Karpas-422 (cell line): ENCODE measurements around the gene PAQR8.

- PRO-cap: no peak
- RAMPAGE, long total RNA: no peak
These were observed at the start of gene PAQR8 for GRCh38 chr6:52361934-52362305. PAQR8 (plus strand) TSS chr6:52362151.

GRCh38 chr6:52397812-52398370 lies 22.3 kb upstream of the EFHC1 start:
- PRO-cap: no peak
- RAMPAGE, long total RNA: no peak

GRCh38 chr6:52496673-52496979 lies 76.5 kb downstream of the EFHC1 start:
- PRO-cap: no peak
- RAMPAGE, long total RNA: no peak

GRCh38 chr6:52522784-52523009 lies 54.2 kb downstream of the TRAM2 start:
- PRO-cap: no peak
- RAMPAGE, long total RNA: no peak

- PRO-cap: bidirectional peak, plus-strand start at chr6:52552453, minus-strand start at chr6:52552318
- RAMPAGE, long total RNA: no peak
These were observed 24.7 kb downstream of the TRAM2 start for GRCh38 chr6:52551901-52552774.

- PRO-cap: no peak
- RAMPAGE, long total RNA: no peak
These were observed 39.3 kb downstream of the GSTA2 start for GRCh38 chr6:52723901-52724520.

GRCh38 chr6:53058376-53059127 lies 3.1 kb downstream of the CILK1 start:
- PRO-cap: no peak
- RAMPAGE, long total RNA: no peak

GRCh38 chr6:53242069-53242320 lies 93.4 kb upstream of the GCM1 start:
- PRO-cap: no peak
- RAMPAGE, long total RNA: no peak

DNA sequence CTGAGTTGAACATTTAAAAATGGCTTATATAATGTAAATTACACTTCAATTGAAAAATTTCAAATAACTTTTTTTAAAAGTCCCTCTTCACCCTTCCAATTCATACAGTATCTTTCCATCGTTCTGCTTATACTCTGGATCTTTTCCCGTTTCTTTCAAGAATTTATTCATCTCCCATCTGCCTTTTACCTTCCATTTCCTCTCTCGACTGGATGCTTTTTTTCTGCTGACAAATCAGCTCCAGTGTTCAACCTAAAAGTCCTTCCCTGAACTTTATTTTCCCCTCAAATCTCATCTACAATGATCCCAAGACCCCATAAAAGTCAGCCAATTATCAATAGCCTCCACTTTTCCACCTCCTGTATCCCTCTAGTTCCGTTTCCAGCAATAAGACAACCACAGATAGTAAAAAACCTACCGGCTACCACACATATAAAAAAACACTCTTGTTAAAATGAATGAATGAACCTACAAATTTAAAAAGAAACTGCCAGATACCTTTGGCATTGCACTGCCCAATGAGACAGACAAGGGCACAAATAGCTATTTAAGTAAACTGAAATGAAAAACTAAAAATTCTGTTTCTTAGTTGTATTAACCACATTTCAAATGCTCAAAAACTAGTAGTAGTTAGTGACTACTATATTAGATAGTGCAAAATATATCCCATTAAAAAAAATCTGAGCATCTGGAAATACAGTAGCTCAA lies 20.9 kb downstream of the ELOVL5 start:
- PRO-cap: no peak
- RAMPAGE, long total RNA: no peak

GRCh38 chr6:53483765-53484491 lies 61.0 kb downstream of the GCLC start:
- PRO-cap: no peak
- RAMPAGE, long total RNA: no peak

- PRO-cap: no peak
- RAMPAGE, long total RNA: no peak
These were observed 31.4 kb downstream of the GCLC start for GRCh38 chr6:53513410-53514022.

GRCh38 chr6:53514542-53515753 lies 30.0 kb downstream of the GCLC start:
- PRO-cap: no peak
- RAMPAGE, long total RNA: no peak

DNA sequence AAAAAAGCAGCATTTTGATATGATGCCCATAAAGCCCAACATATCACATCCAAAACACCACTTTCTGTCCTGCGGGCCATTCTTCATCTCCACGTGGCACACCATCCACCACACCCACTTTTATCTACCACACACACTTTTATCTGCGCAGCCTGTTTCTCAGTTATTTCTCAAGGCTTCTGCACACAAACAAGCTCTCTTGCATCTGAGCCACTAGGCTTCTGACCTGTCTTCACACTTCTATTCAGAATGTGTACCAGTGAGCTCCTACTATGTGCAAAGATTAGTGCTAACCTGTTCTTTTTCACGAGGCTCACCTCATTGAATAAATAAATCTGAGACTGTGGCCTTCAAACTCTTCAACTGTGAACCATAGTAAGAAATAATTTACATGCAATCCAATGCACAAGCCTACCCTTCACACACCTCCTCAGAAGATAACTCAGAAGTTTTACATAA lies 5.2 kb downstream of the GCLC start:
- PRO-cap: no peak
- RAMPAGE, long total RNA: no peak

DNA sequence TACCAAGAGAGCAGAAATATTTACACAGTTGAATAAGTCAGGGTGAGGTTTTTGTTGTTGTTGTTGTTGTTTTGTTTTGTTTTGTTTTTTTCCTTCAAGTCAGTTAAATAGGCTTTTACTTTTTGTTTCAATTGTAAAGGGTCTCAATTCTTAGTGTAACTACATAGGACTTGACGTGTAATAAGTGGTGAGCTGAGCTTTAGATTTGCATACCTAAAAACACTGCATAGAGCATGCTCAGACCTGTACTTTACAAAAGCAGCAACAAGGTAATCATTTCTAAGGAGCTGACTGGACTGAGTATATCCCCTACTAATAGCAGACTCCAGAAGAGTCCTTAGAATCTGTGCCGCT lies 25.9 kb upstream of the KLHL31 start:
- PRO-cap: no peak
- RAMPAGE, long total RNA: no peak

DNA sequence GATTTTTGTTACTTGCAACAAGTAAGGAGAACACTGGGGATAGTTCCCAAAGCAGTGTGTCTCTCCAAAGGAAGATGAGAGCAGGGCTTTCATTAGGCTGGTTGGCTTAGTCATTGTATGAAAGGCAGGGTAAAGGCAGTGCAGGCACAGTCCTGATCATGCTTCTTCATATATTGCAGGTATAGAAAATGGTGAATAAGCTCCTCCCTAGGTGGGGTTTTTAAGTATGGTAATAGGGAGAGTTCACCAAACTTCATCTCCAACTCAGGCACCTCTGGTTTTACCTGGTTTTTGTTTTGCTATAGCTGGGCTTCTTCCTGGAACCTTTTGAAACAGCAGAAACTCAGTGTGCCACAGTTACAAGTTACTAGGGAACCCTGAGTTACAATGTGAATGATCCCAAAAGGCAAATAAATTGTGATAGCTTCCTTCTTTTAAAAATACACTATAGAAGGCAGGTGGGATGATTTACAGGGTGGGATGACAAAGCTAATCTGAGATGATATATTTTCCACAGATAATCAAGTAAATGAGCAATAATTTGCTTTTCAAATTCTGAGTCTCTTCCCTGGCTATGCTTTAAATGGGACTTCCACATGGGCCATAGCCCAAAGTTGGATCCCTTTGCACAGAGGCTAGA lies 101.4 kb upstream of the MLIP start:
- PRO-cap: no peak
- RAMPAGE, long total RNA: no peak

DNA sequence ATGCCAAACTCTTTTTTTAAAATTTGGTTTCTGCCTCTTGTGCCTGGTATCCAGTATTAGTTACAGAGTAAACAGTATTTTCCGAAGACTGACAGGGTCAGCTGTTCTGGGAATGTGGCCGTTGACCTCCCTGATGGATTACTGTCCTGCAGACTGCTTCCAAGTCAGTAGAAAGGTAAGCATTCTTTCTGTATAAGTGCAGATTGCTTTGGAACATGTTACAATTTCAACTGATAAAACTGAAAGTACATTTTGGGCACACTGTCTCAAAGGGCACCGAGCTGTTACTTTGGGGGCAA lies 100.4 kb upstream of the MLIP start:
- PRO-cap: no peak
- RAMPAGE, long total RNA: no peak

GRCh38 chr6:54067306-54067674 lies 44.0 kb upstream of the MLIP start:
- PRO-cap: no peak
- RAMPAGE, long total RNA: no peak

DNA sequence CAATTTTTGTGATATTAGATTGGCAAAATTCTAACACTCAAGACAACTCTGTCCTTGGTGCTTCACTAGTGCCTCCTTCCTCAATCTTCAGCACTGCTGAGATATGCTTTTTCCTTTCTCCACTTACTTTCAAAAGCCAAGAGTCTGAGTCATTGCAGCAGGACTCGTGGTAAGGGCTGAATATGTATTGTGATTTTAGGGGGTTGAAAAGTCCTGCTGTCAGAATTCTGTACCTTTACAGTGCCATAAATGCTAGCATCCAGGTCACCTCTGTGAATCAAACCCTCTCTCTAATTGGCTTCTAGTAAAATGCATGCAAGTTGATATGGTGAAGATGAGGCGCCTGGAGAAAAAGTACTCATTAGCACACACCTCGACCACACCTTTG lies 43.8 kb upstream of the FAM83B start:
- PRO-cap: no peak
- RAMPAGE, long total RNA: no peak

DNA sequence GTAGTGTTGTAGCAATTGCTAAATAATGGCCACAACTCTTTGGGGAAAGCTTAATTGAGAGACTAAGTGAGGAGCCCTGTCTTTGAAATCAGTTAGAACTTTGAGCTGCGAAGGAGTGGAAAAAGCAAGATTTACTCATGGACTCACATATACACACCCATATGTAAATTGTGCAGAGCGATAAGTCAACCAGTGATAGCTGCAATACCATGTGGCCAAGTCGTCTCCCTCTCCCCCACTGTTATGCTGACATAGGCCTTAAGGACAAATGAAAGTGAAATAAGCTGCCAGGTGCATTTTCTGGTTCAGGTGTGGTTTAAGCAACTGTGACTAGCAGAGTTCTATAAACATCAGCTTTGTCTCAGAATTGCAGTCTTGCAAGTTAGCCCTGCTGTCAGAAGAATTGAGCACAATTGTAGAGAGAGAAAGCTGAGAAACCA lies 9.5 kb downstream of the FAM83B start:
- PRO-cap: no peak
- RAMPAGE, long total RNA: no peak

- PRO-cap: no peak
- RAMPAGE, long total RNA: no peak
These were observed 661 bp downstream of the COL21A1 start for GRCh38 chr6:56246600-56247238.